SEM (cell line): Measurements from ENCODE around the genes OR6Q1 and GLYAT.

DNA sequence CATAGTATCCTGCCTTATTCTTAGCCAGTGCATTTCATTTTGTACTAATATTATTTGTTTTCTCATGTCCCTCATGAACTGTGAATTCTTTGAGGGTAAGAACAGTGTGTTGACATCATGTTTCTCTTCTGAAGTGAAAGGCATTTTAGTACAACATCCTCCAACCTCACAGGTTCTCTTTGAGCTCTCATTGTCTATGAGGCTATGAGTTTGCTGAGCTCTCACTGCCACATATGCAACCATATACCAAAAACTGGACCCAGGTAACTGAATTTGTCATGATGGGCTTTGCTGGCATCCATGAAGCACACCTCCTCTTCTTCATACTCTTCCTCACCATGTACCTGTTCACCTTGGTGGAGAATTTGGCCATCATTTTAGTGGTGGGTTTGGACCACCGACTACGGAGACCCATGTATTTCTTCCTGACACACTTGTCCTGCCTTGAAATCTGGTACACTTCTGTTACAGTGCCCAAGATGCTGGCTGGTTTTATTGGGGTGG, at the start of gene OR6Q1:
TSS of gene OR6Q1 (plus strand) at position 234 of the 504 bp plus-strand sequence.
- PRO-cap: no peak

DNA sequence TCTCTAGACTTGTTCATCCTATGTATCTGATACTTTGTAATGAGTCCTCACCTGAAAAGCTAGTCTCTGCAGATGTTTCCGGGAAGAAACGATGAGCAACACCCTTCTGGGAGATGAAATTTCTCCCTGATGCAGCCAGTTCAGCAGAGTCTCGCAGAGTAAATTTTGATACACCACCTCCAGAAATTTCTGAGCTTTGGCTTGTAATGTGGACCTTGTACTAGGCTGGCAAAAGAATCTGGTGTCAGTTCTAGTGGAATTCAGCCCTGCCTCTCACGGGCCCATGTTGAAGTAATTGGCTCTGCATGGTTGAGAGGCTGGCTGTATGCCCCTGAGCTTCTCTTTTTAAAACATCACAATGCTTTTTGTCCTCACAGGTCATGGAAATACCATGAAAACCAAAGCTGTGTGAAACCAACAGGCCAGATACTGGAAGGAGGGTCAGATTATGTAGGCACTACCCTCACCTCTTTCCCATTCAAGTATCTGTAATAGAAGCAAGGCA, at the start of gene GLYAT:
TSS of gene GLYAT (minus strand) at position 160 of the 505 bp plus-strand sequence.
- PRO-cap: no peak

GRCh38 chr11:58771837-58772387, 40.2 kb upstream of the GLYAT start:
- PRO-cap: no peak

- PRO-cap: no peak
These were observed 13.1 kb upstream of the GLYATL1 start for GRCh38 chr11:58926215-58926622.

GRCh38 chr11:58963407-58963758, 24.1 kb downstream of the GLYATL1 start:
- PRO-cap: no peak

DNA sequence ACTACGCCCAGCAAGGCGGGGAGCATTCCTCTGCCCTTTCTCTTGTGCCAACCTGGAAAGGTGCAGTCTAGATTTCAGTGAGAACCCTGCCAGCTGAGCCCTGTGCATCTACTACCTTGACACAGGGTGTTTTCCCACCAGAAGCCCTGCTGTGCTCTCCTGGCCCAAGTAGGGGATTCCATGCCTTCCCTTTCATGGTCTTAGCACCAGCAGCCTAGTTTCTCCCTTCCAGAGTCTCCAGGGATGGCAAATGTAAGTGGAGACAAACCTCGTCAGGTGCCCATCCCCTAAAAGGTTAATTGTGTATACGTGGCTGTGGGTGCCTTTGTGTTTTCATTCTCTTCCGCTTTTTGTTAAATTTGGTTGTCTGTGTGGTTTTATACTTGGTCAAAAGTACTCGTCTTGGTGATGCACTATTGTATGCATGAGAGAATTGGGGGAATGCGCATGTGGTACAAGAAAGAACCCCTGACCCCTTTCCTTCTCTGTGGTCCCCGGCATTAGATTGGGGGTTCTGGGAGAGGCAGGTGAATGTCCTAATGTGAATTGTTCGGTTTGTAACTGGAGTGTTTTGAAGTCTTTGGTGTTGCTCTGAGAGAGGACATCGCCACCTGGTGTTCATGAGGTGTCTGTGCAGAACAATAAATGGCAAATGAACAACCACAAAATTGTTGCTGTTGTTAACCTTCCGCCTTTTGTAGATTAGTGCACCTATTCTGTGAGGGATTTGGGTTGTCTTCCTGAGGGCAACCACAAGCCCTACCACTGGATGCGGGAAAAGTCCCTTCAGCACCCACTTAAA, 71.6 kb upstream of the MPEG1 start:
- PRO-cap: unidirectional peak, minus-strand start at position 563 of the sequence

GRCh38 chr11:59576780-59577108, 38.8 kb downstream of the OSBP start:
- PRO-cap: no peak

- PRO-cap: no peak
These were observed 34.1 kb downstream of the OSBP start for GRCh38 chr11:59581329-59582117.

DNA sequence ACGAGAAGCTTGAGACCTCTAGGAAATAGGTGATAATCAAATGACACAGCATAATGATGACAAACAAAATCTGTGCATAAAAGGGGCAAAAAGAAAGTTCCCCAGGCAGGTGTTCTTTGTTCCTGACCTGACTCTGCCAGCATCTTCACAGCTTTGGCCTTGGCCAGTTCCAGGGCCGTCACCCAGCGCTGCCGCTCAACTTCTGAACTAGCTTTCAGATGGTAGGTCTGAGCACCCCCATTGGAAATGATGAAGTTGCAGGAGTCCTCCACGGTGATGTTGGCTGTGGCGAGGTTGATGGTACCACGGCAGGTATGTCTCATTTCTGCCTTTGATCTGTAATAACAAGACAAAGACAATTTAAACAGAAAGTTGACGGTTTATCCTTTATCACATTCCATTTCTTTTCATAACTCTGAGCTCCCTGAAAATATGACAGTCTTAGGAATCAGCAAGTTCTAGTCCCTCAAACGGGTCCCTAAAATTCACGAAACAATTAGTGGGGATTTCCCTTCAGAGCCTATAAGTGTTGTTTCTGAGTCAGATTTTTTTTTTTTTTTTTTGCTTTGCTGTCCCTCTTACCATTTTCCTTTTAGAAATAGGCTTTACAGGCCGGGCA, 5.2 kb downstream of the OSBP start:
- PRO-cap: no peak

DNA sequence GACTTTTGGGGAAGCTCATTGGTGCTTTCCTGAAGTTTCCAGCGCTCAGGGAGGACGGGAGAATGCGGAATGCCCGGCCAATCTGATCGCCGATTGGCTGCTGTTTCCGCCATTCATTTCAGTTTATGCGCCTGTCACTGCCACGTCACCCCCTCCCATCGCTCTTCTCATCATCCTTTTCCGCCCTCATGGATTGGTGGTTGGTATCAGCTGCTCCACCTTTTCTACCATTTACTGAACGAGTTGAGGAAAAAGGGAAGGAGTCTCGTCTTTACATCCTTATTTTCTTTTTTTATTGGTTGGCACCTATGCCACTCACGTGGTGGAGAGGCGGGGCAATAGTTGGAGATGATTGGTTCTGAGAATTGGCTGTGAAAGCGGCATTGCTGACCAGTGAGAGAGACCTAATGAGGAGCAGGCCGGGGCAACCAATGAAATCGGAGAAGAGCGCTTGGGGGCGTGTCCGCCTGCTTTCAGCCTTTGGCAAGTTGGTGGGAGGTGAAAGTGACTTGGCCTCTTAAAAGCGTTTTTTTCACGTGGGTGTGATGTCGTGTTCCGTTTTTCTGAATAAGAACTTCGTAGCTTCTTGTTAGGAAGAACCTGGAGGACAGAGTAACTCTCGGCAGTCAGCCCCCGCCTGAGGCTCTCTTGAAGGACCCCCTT, 534 bp upstream of the OSBP start:
- PRO-cap: bidirectional peak, plus-strand start at position 520 of the sequence, minus-strand start at position 409 of the sequence

DNA sequence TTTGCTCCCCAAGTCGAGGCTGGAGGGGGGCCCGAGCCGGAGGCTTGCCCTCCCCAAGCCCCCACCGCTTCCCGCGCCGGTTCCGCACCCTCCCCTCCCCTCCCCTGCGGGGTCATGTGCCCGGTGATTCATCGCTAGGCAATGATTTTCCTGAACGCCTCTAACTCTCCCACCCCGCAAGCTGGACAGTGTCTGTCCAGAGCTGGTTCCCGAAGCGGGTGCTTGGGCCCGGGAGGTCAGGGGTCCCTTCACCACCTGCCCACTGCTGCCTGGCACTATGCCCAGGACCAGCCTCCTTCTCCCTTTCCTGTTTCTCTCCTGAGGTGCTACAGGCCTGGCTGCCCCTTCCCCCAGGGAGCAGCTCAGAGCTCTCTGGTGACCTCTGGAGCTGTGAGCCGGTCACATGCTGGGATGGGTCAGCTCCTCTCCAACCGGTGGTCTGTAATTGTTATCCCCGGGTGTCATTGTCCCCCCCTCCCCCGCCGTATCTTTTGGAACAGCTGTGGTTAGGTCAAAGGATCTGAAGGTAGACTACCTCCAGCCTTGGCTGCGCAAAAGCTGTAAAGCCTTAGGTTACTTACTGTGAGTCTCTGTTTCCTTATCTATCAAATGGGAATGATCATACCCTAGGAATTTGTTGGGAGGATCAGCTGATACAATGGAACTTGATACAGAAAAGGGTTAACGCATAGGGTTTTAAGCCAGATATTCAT, 677 bp downstream of the STX3 start:
- PRO-cap: bidirectional peak, plus-strand start at position 191 of the sequence, minus-strand start at position 65 of the sequence

- PRO-cap: no peak
These were observed 1.2 kb downstream of the STX3 start for GRCh38 chr11:59756410-59756657.

DNA sequence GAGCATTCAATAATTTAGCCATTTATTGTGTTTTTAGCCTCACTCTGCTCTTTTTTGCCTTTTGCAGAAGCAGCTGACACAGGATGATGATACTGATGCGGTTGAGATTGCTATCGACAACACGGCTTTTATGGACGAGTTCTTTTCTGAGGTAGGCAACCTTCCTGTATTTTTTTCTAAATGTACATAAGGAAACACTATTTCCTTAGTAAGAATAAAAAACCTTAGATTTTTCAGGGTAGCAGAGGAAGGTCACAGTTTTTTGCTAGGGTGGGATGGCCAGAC, 17.9 kb downstream of the STX3 start:
- PRO-cap: no peak

GRCh38 chr11:60159647-60160198, 23.2 kb downstream of the MS4A6A start:
- PRO-cap: no peak

- PRO-cap: no peak
These were observed 813 bp upstream of the MS4A6A start for GRCh38 chr11:60183519-60184272.

DNA sequence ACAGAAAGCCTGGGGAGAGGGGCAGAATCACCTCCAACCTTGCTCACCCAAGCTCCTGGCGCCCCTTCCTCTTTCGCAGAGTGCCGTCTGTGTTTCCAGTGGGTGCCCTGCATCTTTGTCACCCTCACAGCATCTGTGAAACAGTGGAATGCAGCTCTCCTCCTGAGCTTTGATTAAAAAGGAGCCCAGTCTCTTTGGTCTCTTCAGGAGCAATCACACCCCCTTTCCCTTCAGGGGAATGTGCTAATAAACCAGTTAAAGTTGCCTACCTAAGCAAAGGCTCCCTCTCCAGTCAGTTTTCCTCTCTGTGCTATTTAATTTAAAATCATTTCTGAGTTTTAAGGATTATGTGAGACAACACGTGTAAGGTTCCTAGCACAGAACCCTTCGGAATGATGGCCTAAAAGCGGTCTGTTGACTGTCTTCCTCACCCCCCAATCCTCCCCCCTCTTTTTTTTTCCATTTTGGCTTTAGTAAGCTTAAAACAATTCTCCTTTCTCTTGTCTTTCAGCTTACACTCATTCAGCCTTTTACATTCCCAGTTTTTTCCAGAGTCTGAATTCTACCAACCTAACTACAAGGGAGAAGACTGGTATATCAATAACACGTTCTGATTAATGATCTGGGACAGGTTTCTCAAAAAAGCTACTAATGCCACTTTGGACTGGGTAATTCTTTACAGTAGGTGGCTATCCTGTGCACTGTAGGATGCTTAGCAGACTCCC, 1.6 kb upstream of the MS4A6A start:
- PRO-cap: no peak

GRCh38 chr11:60482282-60482732, 10.3 kb upstream of the MS4A12 start:
- PRO-cap: no peak

- PRO-cap: no peak
These were observed 5.1 kb downstream of the PTGDR2 start for GRCh38 chr11:60850421-60851192.

GRCh38 chr11:60933788-60934063, 9.5 kb downstream of the TMEM132A start:
- PRO-cap: no peak

- PRO-cap: unidirectional peak, plus-strand start at chr11:61026566
These were observed 54.7 kb downstream of the CD6 start for GRCh38 chr11:61026032-61026710.